Panc1 (cell line): Measurements from ENCODE around the gene DPH6.

GRCh38 chr15:35390424-35391113, 155.4 kb downstream of the DPH6 start:
- RRBS, 2 experiments, result no CpG with 5 or more reads among the region's 10 CpGs

DNA sequence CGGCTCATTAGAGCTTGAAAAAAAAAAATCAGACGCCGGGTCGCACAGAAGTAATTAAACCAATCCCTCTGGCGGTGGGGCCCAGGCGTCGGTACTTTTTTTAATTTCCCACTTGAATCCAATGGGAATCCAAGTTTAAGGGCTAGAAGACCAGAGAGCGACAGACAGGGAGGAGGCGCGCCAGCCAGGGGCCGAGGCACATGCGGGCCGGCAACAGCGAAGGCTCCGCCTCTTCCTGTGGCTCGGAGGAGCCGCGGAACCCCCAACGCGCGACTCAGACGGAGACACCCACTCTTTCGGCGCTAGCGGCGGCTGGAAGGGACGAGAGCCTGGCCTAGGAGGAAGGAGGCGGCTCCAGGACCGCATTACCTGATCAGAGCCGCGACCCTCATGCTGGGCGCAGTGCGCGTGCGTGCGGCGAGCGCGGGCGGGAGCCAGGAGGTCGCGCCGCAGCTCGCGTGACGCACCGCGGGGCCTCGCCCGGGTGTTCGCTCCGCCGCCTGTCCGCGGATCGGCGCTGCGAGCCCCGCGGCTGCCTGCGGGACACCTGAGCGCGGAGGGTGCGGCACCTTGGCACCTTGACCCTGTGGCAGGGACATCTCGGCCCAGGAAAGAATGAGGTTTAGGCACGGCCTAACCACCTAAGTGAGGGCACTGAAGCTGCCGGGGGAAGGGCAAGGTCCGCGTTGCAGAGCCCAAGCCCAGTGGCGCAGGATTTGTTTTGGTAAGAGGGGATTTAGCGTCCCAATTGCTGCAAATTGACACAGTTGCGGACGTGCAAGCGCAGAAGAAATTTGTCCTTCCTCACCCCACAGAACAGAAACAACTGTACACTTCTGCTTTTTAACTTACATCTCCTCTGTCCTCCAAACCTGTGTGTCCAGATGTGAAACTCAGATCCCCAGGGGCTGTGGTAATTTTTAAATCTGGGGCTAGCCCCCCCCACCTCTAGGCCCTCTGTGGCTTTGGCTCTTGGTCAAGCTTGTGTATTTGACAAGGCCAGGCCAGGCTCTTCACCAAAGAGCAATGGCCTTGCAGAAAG, at the start of gene DPH6:
Gene DPH6 (minus strand): TSS at position 416 of the 1,042 bp plus-strand sequence.
- RRBS, 2 experiments, result no CpG with 5 or more reads among the region's 74 CpGs

GRCh38 chr15:35697553-35698297, 151.8 kb upstream of the DPH6 start:
- RRBS, 2 experiments, result no CpG with 5 or more reads among the region's 8 CpGs

DNA sequence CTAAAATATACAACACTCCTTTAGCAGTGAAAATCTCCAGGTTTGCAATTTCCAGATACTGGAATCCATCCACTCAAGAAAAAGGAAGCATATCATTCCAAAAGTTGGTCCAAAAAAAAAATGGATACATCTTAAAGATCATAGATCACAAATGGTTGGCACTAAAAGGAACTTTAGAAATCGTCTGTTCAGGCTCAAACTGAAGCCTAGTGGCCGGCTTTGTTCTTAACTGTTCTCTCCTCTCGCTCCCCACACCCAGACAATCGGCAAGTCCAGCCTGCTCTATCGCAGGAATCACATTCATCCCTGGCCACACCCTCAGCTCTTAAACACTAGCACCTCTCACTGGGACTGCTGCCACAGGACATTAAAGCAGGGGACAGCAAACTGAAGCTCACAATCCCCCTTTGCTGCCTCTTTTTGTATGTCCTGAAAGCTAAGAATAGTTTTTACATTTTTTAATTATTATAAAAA, 130.2 kb upstream of the CDIN1 start:
- RRBS, 2 experiments, result no CpG with 5 or more reads among the region's 5 CpGs

DNA sequence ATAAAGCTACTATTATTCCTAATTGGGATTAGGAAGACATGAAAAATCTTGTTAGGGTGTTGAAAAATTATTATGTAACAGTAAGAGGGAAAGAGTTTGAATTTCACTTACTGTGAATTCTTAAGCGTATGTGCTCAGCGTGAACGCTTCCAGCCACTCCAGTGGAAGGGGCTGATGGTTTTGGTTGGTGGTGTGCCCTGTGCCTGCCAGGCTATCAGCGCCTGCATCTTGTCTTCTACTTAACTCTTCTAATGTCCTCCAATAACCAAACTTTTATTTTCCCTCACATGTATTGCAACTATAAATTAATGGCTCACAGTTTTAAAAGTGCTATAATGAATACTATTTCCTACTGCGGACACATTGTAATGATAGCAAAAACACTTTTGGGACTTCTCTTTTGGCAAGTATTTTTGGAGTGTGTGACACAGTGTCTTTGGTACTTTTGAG, 22.6 kb downstream of the CDIN1 start:
- RRBS, 2 experiments, result no CpG with 5 or more reads among the region's 5 CpGs

DNA sequence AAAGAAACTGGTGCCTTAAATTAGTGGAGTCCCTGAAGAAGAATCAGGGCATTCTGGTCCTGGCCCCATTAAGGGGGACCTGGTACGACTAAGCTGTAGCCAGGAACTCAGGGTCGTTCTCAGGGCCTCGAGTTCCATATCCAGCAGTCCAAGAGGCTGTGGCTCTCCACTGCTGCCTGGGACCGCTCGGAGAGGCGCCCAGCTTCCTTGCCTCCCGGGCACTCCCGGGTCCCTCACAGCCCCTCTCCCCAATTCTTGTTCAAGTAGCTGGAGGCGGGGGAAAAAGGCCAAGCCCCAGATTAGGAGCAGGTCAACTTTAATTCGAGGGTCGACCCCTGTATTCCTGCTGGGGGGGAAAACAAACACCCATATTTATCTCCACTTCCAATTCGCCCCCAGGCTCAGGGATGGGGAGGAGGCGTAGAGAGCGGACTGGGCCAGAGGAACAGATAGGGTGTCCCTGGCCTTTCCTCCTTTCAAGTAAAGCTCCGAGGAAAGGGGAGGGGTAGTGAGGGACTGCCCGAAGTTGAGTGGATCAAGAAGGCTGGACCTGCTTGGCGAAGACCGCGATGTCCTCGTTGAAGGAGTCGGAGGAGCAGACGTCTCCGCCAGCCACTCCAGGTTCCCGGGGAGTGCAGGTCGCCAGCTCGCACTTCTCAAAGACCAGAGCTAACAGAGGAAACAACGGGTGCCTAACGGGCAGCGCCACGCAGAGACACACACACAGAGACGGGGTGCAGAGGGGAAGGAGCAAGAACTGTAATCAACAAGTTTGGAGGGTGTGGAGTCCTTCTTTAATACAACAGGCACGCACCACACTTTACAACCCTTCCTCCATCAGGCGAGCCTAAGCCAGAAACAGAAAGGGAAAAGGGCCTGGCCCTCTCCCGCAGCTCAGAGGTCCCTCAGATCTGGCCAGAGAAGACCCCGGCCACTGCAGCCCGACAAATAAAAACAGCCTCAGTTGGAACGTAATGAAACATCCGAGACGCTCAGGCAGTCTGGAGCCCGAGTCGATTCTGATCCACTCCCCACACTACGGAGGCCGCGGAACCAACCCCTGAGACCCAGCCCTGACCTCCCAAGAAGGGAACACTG, 4.3 kb downstream of the MEIS2 start:
- RRBS, 2 experiments, result no CpG with 5 or more reads among the region's 44 CpGs

DNA sequence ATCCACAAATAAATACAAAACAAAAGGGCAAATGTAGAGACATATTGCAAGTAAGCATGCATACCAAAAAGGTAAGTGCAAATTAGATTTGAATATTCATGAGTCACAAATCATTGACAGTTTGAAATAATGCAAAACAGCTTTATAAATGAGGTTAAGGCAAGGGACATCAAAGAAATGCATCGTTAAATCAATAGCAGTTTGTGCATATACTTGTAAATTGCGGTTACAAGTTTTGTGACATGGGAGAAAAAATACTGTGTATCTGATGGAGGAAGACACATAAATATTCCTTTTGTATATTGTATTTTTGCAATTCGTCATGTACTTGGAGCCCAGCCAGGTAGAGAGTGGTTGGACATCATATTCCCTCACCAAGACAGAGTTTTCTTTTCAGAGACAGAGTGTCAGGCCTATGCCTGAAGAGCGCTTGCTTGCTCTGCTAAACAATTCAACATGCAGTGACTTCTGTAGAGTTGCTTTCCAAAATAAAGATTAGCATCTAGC, 24.7 kb upstream of the MEIS2 start:
- RRBS, 2 experiments, result no CpG with 5 or more reads among the region's 4 CpGs

DNA sequence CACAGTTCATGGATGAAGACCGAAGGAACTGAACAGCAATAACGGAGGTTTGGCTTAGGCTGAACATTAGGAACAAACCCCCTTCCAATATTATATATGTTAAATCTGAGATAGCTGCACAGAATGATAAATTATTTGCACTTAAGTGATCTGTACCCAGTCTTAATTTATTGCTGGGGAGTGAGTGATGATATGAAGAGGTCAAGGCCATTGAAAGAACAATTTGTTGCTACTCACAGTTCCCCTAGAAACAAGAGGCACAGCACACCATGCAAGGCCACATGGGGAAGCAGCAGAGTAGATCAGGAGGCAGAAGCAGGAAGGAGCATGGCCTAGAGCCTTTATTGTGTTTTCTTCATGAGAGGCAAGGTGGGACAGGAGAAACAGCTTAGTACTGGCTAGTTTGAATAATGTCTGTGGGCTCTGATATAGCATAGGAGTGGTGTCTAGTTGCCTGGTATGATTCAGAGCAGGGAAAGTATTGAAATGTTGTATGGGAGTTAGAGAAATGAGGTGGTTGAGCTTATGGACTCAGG, 71.5 kb downstream of the TMCO5A start:
- RRBS, 2 experiments, result no CpG with 5 or more reads among the region's 2 CpGs

GRCh38 chr15:38073477-38073959, 139.1 kb downstream of the TMCO5A start:
- RRBS, 2 experiments, result no CpG with 5 or more reads among the region's 7 CpGs

GRCh38 chr15:38253002-38253263, 297 bp downstream of the SPRED1 start:
- RRBS, 2 experiments, result 1 to 6% methylated on average over 7 of the region's 19 CpGs

GRCh38 chr15:38327114-38327841, 74.6 kb downstream of the SPRED1 start:
- RRBS, 2 experiments, result no CpG with 5 or more reads among the region's 4 CpGs

- RRBS, 2 experiments, result no CpG with 5 or more reads among the region's 3 CpGs
Measured at GRCh38 chr15:38650770-38651556, 86.3 kb upstream of the RASGRP1 start.

- RRBS, 2 experiments, result 83% methylated on average over 1 of the region's 4 CpGs; no CpG with 5 or more reads in 1 of the 2 experiments
Measured at GRCh38 chr15:38864565-38865003, 300.0 kb upstream of the RASGRP1 start.

DNA sequence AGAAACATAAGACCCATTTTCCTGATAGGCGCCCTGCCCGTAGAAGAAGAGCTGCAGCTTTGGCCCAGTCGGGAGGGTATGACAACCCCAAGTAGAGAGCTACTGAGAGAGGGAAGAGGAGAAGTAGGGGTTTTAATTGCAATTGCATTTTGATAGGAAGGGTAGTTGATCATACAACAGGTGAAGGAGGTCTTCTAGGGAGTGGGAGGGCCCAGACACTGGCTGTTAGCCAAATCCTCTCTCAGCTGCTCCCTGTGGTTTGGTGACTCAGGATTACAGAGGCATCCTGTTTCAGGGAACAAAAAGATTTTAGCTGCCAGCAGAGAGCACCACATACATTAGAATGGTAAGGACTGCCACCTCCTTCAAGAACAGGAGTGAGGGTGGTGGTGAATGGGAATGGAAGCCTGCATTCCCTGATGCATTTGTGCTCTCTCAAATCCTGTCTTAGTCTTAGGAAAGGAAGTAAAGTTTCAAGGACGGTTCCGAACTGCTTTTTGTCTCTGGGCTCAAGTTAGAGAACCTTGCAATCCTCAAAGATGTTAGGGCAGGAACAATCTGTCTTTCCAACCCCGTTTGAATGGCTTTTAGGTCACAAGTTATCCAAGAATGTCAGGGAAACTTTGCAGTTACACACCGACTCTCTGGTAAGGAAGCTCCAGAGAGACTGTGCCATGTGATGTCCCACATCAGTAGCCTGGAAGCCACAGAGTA, 408.8 kb upstream of the THBS1 start:
- RRBS, 2 experiments, result no CpG with 5 or more reads among the region's 7 CpGs

GRCh38 chr15:39301569-39302226, 279.2 kb upstream of the THBS1 start:
- RRBS, 2 experiments, result no CpG with 5 or more reads among the region's 4 CpGs

- RRBS, 2 experiments, result no CpG with 5 or more reads among the region's 4 CpGs
Measured at GRCh38 chr15:39358306-39359102, 222.4 kb upstream of the THBS1 start.

DNA sequence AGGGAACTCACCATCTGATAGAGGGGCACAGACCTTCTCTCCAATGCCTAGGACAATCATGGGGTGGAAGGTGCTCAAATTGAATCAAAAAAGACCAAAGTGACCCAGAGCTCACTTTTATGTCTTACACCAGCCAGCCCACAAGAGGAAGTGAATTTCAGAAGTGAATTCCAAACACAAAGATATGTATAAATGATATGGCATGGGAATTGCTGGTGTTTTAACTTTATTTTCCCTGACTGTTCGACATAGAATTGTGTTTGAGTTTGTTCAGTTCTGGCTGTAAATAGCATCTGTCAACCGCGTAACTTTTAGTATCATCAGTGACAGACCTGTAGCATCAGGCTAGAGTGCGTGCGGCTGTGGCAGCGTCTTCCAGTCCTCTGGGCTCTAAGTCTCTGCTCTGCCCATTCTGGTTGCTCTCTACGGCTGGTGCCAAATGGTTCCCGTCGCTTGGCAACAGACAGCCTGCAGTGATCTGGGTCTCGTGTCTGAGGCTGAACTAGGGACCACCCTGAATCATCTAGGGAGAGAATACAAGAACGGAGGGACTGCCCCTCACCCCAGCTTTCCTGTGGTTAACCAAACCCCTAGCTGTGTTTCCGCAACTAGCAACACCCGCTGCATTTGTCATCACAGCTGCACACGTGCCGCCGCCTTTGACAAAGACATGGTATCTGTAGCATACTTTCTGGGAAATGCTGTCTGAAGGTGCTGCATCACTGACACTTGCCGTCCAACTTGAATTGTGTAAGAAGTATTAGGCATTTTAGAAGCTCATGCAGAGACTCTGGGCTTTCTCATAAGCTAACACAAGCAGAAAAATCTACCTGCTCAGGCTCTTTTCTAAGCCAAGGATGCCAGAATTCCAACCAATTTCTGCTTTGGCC, 153.9 kb upstream of the THBS1 start:
- RRBS, 2 experiments, result no CpG with 5 or more reads among the region's 17 CpGs

DNA sequence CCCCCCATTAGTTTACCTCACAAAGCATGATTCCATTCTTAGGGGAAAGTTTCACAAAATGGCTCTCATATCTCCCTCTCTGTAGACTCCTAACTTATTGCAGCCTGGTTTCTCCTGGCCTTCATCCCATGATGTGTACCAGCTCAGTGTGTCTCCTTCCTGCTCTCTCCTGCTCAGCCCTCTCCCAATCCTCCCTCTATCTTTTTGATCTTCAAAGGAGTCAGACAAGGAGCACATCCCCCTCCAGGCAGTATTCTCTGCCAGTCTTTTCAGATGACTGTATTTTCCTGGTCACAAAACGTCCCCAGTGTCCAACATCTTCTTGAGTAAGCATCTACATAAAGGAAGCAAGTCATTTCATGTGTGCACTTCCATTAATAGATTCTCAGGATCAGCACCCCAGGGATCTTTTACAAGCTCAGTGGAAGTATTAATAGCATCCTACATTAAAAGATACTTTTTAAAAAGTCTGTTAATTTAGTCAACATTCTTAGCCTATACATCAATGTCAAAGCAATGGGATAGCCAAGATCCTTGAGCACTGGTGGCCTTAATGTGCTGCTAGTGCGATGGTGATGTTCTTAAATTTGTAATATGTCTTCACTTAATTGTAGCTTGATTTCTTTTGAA, 148.8 kb upstream of the THBS1 start:
- RRBS, 2 experiments, result no CpG with 5 or more reads among the region's 2 CpGs

- RRBS, 2 experiments, result 93% methylated on average over 2 of the region's 27 CpGs; no CpG with 5 or more reads in 1 of the 2 experiments
Measured at GRCh38 chr15:39589129-39590096, 8.5 kb downstream of the THBS1 start.

DNA sequence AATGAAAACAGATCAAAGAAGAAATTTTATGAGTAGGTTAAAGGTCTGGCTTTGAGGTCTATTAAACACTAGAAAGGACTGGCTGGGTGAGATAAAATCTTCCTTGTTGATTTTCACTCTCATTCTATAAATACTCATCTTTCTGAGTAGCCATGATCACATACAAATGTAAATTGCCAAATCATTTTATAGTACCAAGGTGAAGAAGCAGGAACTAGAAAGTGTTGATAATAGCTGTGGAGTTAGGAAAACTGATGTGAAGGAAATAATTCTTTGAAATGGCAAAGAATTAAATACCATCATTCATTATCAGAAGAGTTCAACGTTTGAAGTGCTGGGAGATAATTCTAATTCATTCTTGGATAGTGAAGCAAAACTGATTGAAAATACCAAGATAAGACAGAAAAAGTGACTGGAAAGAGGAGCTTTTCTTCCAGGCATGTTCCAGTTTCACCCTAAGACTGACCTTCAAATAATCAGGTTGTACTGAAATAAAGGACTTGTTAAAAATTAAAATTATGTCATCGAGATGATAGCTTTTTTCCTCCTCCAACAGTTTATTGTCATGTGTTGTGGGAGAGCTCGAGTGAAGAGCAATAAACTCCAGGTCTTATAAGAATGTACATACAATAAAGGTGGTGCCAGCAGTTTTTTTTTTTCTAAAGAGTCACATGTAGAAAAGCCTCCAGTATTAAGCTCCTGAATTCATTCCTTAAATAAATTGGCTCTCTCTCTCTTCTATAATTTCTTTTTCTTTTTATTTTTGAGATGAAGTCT, 17.5 kb downstream of the THBS1 start:
- RRBS, 2 experiments, result no CpG with 5 or more reads among the region's 3 CpGs